Body of pancreas (tissue), 2 donors: ENCODE results near the gene LARP1.

GRCh38 chr5:151434409-151434848 lies 13.0 kb upstream of the SLC36A1 start:
- PRO-cap = no peak
- RAMPAGE, long total RNA, 2 experiments = no peak in any of the 2 experiments

- PRO-cap = no peak
- RAMPAGE, long total RNA, 2 experiments = no peak in any of the 2 experiments
These were observed 11.1 kb downstream of the SLC36A1 start for GRCh38 chr5:151458367-151458970.

DNA sequence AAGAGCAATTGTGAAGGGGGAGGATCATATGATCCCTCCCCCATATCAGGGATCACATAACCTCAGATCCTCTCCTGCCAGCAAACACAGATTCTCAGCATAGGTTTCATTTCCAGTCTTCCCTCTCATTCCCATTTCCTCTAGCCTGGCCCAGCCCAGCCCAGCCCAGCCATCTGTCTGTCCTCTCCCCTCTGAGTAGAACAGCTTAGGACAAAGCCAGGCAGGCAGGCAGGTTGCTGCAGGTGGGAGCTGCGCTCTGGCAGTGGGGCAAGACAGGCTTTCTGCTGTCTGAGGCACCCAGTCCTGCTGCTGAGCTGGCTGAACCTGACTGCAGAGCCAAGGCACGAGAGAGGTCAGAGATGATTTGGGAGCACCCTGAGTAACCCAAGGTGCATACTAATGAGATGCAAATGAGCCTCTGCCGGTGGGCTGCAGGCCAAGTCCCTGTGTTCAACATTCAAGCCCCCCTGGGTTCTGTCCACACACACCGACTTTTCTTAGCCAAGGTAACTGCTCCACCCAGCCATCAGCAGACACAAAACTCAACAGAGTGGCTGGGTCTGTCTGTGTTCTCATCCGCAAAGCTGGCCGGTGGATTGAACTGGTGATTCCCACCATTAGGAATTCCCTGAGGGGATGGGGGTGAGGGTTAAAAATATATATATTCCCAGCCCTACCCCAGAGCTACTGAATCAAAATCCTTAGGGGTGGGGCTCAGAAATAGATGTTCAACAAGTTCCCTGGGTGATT lies 9.2 kb downstream of the FAT2 start:
- PRO-cap = no peak
- RAMPAGE, long total RNA, 2 experiments = no peak in any of the 2 experiments

DNA sequence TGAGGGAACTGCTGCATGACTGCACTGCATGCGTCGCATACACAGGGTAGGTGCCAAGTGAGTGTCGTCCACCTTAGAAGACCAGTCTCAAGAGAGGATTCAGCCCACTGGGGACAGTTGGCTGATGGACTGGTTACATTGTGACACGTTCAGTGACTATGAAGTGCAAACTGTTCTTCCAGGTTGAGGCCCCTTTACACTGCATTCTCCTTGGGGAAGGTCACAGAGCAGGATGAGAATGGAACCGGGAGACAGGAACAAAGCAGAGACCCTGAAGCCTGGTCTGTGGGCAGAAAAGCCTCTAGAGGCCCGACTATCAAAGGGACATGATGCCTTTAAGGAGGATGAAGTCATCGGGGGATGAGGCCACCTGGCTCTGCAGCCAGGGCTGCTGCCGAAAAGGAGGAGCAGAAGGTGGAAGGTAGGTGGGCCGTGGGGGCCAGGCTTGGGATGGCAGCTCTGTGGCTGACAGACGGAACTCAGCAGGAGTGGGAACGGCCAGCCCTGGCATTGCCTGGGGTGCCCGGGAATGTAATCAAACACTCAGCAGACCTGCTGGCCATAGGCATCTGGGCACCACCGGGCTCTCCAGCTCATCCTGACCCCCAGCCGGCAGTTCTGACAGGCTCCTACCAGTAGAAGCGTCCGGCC lies 4.1 kb upstream of the FAT2 start:
- PRO-cap = no peak
- RAMPAGE, long total RNA, 2 experiments = no peak in any of the 2 experiments

DNA sequence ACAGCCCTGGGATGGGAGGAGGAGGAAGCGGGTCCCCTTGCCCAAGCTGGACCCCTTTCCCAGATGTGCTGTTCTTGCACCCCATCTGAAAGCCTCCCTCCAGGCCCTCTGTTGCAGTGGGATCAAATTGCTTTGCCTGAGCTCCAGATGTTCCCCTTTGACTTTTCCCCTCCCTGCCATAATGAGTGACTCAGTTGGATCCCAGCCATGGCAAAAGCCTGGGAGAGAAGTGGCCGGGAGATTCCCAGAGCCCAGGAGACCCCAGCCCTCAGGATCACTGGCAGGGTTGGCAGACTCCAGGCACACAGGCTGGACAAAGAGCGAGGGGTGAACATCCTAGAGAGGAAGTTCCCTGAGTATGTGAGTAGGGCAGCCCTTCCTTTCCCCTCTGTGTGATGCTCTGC lies 21.6 kb downstream of the SPARC start:
- PRO-cap = no peak
- RAMPAGE, long total RNA, 2 experiments = no peak in any of the 2 experiments

DNA sequence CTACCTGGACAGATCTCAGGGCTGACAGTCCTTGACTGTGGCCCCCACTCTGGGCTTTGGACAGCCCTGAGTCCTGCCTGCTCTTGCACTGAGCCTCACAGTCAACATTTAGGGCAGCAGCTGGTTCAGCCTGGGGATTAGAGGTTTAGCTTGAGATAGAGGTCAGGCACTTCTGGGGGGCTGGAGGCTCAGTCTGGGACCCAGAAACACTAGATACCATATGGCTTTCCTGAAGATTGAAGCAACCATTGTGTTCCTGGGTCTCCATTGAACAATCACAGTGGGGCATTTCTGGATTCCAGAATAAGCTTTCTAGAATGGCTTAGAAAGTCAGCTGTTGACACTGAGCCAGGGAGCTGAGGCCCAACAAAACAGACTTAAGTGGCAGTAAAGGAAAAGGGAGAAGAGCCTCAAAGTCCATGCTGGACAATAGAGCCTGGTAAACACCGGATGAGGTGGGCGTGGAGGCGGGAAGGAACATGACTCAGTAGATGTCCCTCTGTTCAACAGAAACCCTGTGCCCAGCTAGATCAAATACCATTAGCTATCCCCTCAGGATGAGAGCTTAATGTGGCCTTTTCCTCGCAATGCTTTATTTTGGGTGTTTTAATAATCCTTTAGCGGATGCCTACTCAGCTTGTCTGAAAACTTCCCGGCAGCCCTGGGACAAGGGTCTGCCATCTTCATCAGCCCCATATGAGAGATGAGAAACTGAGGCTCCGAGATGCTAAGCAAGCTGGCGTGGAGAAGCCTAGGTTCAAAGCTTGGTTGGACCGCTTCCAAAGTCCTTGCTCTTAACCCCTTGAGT lies 14.8 kb downstream of the SPARC start:
- PRO-cap = no peak
- RAMPAGE, long total RNA, 2 experiments = no peak in any of the 2 experiments

- PRO-cap = no peak
- RAMPAGE, long total RNA, 2 experiments = no peak in any of the 2 experiments
These were observed 8.6 kb downstream of the SPARC start for GRCh38 chr5:151678016-151678668.

GRCh38 chr5:151739832-151740877 lies 18.3 kb downstream of the ATOX1 start:
- PRO-cap = no peak
- RAMPAGE, long total RNA, 2 experiments = no peak in any of the 2 experiments

DNA sequence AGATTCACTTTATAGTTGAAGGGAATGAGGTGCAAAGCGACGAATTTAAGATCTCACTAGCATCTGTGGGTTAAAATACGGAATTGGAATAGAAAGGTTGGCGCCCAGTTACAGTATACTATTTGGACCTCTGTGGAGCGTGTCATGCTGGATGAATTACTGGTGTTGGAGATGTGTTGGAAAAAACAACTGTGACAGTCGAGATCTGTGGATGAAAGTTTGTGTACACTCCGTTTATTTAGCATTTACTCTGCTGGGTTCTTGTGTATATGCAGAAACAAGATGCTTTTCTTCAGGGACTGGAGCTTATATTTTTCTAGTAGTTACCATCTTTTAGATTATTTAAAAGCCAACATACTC lies 1.4 kb downstream of the G3BP1 start:
- PRO-cap = no peak
- RAMPAGE, long total RNA, 2 experiments = no peak in any of the 2 experiments

GRCh38 chr5:153495377-153495719 lies 4.9 kb downstream of the GRIA1 start:
- PRO-cap = no peak
- RAMPAGE, long total RNA, 2 experiments = no peak in any of the 2 experiments

GRCh38 chr5:154014992-154015396 lies 23.7 kb downstream of the FAM114A2 start:
- PRO-cap = no peak
- RAMPAGE, long total RNA, 2 experiments = no peak in any of the 2 experiments

- PRO-cap = no peak
- RAMPAGE, long total RNA, 2 experiments = no peak in any of the 2 experiments
These were observed 12.5 kb downstream of the FAM114A2 start for GRCh38 chr5:154026208-154026587.

GRCh38 chr5:154205336-154205956 lies 14.9 kb downstream of the GALNT10 start:
- PRO-cap = no peak
- RAMPAGE, long total RNA, 2 experiments = no peak in any of the 2 experiments

- PRO-cap = no peak
- RAMPAGE, long total RNA, 2 experiments = no peak in any of the 2 experiments
These were observed 48.5 kb downstream of the GALNT10 start for GRCh38 chr5:154238798-154239592.

GRCh38 chr5:154371532-154372264 lies 74.1 kb upstream of the SAP30L start:
- PRO-cap = no peak
- RAMPAGE, long total RNA, 2 experiments = no peak in any of the 2 experiments

GRCh38 chr5:154648529-154649254 lies 106.5 kb upstream of the LARP1 start:
- PRO-cap = unidirectional peak, minus-strand start at chr5:154648805
- RAMPAGE, long total RNA, 2 experiments = no peak in any of the 2 experiments

- PRO-cap = bidirectional peak, plus-strand start at chr5:154712846, minus-strand start at chr5:154712706; unidirectional peak, plus-strand start at chr5:154713060
- RAMPAGE, long total RNA, 2 experiments = start-site peak on the plus strand in 2 of 2 experiments, at chr5:154712816-154713066 at its widest, 119 to 193 reads per replicate
These were observed 42.4 kb upstream of the LARP1 start for GRCh38 chr5:154712435-154713513.

GRCh38 chr5:154755273-154755990 lies at the start of gene LARP1:
TSS of gene LARP1 (plus strand) at chr5:154755377.
- PRO-cap = bidirectional peak, plus-strand start at chr5:154755332, minus-strand start at chr5:154755123; bidirectional peak, plus-strand start at chr5:154755884, minus-strand start at chr5:154755631
- RAMPAGE, long total RNA, 2 experiments = no peak in any of the 2 experiments

- PRO-cap = no peak
- RAMPAGE, long total RNA, 2 experiments = no peak in any of the 2 experiments
These were observed 38.7 kb downstream of the LARP1 start for GRCh38 chr5:154793814-154794396.

DNA sequence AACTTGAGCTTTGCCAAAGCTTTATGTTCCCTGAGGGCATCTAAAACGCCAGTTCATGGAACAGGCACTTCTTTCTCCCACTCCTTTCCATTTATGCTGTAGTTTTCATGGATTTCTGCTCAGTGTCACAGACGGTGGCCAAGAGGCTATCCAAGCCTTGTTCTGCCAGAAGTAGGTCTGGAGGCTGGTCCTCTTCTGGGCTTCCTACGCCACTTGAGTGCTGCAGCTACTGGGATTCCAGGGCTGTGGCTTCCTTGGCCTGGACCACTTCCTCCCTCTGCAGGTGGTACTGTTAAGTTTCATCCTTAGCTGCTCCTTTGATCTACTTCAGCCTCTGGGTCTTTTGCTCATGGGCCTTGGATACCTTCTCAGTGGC lies 10.1 kb downstream of the CNOT8 start:
- PRO-cap = no peak
- RAMPAGE, long total RNA, 2 experiments = no peak in any of the 2 experiments